Brain (tissue), 1 donor: Measurements from ENCODE around the genes LFNG and TTYH3.

DNA sequence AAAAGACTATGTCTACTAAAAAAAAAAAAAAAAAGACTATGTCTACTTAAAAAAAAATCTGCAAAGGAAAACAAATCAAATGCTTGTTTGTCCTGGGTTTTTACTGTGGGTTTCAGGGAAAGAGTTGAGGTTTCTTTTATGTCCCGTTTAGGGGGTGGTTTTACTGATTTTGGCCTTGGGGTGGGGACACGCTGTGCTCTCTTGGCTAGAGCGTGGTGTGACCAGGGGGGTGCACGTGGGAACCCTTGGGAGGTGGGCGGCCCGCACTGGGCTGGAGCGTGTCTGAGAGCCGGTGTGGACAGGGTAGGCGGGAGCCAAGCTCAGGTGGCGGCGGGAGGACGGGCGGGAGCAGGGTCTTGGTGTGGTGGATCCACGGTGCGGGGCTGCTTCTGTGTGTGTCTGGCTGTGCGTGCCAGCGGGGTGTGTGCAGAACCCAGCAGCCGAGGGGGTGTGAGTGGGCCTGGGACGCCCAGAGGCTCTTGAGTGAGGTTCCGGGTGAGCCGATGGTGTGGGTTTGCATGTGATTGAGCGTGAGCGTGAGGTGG, 77.9 kb downstream of the ELFN1 start:
- RRBS, result no CpG with 5 or more reads among the region's 23 CpGs

GRCh38 chr7:1851411-1852173, 181.5 kb downstream of the ELFN1 start:
- RRBS, result 63% methylated on average over 4 of the region's 33 CpGs

DNA sequence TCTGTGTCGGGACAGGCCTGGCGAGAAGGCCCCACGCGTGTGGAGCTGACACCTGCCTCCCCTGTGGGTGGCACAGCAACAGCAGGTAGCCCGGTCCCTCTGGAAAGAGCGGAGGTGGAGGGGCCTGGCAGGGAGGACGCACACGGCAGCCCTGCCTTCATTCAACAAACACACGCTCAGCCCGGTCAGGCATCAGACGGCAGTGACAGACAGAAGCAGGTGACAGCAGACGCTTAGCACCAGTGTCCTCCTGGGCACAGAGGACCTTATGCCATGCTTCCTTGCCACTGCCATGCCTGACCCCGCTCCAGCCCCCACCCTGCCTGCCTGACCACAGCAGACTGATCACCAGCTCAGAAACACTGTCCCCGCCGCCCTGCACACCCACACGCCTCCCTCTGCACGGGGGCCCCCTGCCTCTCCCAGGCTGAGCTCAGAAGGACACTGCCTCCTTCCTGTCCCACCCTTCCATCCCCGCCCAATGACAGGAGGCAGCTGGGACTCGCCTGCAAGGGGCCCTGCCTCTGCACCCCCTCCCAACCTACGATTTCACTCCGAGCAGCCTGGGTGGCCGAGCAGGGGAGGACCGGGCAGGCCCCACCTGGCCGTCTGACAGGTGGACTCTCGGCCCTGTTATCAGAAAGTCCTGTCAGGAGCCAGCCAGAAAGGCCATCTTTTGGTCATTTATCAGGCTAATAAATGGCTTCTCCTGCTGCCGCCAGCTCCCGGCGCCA, 183.4 kb downstream of the ELFN1 start:
- RRBS, result 99% methylated on average over 4 of the region's 28 CpGs

- RRBS, result no CpG with 5 or more reads among the region's 17 CpGs
Measured at GRCh38 chr7:1862191-1863000, 192.3 kb downstream of the ELFN1 start.

DNA sequence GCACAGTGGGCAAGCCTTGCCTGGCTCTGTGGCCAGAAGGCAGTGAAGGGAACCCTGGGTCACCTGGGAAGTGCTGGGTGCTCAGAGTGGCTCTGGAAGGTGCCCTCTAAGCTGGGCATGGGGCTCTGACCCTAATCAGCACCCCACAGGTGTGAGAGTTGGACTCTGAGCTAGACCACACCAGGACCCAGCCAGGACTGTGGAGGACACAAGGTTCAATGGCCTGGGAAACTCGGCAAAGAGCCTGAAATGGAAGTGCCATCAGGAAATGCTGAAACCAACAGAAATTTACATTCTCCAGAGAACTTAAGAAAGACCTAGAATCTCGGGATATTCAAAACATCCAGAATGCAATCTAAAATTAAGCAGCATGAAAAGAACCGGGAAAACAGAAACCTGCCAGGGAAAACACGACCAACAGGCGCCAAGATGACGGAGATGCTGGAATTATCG, 253.6 kb downstream of the ELFN1 start:
- RRBS, result no CpG with 5 or more reads among the region's 7 CpGs

DNA sequence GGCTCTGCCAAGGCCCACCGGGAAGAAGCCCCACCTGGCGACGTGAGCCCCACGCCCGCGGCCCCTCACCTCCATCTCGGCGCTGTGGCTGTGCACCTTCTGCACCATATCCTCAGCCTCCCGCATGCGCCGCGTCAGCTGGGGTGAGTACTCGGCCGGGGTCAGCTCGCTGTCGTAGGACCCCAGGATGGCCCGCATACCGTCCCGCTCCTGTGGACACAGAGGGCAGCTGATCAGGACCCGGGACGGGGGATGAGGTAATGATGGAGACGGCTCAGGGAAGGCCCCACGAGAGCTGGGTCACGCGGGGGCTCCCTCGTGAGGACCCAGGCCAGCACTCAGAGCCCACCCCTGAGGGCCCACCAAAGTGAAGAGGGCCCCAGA, 218.3 kb downstream of the MAD1L1 start:
- RRBS, result 94% methylated on average over 5 of the region's 26 CpGs

- RRBS, result no CpG with 5 or more reads among the region's 23 CpGs
Measured at GRCh38 chr7:2120206-2120928, 112.4 kb downstream of the MAD1L1 start.

GRCh38 chr7:2376571-2377242, 22.1 kb downstream of the EIF3B start:
- RRBS, result 82% methylated on average over 2 of the region's 22 CpGs

GRCh38 chr7:2406446-2407205, 3.2 kb downstream of the CHST12 start:
- RRBS, result no CpG with 5 or more reads among the region's 19 CpGs

- RRBS, result no CpG with 5 or more reads among the region's 22 CpGs
Measured at GRCh38 chr7:2437712-2438554, 34.5 kb downstream of the CHST12 start.

DNA sequence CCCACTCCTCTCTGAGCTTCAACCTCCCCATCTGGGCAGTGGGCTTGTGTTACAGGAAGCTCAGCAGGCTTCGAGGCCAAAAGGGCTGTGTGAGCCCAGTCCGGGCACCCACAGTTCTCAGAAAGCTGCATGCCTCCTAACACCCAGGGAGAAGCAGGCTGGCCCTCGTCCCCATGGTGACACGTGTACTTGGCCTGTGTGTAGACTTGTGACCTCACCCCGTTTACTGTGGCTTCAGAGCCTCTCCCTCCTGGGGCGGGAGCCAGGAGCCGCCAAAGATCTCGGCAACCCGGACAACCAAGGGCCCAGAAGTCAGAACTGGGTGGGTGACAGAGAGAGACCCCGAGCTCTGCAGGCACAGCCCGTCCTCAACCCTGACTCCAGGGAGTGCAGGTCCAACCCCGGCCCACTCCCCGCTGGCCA, 2.3 kb upstream of the GRIFIN start:
- RRBS, result 24% methylated on average over 5 of the region's 13 CpGs

DNA sequence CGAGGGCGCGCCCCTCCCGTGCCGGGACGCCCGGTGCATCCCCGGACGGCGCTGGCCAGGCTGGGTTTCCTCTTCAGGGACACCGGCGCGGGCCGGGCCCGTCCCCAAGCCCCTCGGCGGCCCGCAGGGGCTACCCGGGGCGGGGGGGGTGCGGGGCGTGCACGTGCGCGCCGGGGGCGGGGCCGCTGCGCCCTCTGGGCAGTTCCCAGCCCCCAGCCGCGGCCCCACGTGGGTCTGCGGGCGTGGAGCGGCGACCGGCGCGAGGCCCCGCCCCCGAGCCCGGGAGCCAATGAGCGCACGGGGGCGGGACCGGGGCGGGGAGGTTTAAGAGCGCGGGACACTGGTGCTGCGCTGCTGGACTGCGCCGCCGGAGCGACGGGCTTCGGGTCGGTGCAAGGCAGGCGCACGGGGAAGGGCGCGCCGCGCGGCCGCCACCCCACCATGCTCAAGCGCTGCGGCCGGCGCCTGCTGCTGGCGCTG, at the start of gene LFNG:
Gene LFNG (plus strand): TSS at position 354 of the 480 bp plus-strand sequence.
- RRBS, result 1% methylated on average over 51 of the region's 70 CpGs

DNA sequence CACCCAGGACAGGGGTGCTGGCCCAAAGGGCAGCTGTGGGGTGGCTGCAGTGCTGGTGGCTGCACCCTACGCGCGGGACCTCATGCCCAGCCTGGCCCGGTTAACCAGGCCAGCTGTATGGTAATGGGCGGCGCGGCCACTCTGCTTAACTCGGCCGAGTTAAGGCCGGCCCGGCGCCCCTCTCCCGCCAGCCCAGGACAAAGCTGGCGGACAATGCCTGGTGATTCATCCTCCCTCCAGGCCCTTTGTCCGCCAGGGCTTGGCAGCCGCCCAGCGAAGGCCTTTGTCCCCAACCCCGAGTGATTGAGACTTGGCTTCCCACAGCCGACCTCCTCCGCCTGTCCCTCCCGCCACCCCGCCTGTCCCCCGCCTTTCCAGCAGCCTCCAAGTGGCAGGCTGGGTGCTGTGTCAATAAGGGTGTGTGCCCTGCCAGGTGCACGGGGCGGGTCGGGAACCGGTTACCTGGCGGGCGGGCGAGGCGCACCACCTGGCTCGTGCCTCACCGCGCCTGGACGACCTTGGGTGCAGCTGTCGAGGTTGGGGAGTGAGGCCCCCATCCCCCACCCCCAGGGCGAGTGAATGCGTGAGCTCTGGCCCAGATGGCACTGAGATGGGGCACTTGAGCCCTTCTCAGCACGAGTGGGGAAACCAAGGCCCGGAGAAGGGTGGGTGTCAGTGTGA, 4.5 kb downstream of the LFNG start:
- RRBS, result 14% methylated on average over 8 of the region's 40 CpGs

- RRBS, result no CpG with 5 or more reads among the region's 31 CpGs
Measured at GRCh38 chr7:2541134-2541678, 14.1 kb downstream of the BRAT1 start.

DNA sequence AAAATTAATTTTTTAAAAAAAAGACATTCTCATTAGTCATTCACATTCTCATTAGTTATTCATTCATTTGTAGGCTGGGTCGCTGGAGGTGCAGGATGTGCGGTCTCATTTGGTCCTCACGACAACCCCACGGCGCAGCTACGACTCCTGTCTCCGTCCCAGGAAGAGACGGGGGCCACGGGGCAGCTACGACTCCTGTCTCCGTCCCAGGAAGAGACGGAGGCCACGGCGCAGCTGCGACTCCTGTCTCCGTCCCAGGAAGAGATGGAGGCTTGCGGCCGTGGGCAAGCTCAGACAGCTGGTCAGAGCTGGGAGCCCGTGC, 8.6 kb downstream of the BRAT1 start:
- RRBS, result no CpG with 5 or more reads among the region's 19 CpGs

GRCh38 chr7:2547090-2547795, 8.1 kb downstream of the BRAT1 start:
- RRBS, result no CpG with 5 or more reads among the region's 14 CpGs

DNA sequence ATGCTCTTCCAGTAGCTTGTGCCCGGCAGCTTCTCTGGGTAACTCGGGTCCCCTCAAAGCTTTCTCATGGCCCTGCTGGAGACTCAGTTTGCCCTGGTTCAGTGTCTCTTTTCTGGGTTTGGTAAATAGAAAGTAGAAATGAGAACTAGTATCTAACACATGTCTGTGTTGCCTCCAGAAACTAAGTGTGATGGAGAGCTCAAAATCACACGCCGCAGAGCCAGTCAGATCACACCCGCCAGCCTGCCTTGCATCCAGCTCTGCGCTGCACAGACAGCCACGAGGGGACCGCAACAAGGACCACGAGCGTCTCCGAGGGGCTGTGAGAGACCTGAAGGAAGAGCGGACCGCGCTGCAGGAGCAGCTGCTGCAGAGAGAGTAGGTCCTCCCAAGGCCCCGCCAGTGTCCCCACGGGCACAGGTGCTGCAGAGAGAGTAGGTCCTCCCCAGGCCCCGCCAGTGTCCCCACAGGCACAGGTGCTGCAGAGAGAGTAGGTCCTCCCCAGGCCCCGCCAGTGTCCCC, 31.0 kb downstream of the IQCE start:
- RRBS, result no CpG with 5 or more reads among the region's 18 CpGs

- RRBS, result no CpG with 5 or more reads among the region's 33 CpGs
Measured at GRCh38 chr7:2607028-2608211, 24.4 kb upstream of the TTYH3 start.

DNA sequence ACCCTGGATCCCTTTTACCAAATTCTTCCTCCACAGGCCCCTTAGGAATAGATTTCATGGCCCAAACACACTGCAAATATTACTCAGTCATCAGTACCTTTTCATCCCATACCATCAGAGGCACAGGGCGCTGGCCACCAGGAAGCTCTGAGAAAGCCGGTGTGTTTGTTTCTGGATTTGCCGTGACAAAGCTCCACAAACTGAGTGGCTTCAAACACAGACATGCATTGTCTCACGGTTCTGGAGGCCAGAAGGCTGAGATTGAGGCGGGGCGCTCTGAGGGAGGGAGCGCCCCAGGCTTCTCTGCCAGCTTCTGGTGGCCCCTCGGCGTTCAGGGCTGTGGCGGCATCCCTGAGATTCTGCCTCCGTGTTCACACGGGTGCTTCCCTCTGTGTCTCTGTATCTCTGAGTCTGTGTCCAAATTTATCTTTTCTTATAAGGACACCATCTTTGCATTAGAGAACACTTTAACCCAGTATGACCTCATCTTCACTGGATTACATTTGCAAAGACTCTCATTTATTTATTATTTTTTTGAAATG, 3.6 kb upstream of the TTYH3 start:
- RRBS, result no CpG with 5 or more reads among the region's 12 CpGs

- RRBS, result 1% methylated on average over 40 of the region's 77 CpGs
Measured at GRCh38 chr7:2631748-2632368, at the start of gene TTYH3. TSS of gene TTYH3 (plus strand) at chr7:2631986.